ENCODE data around the gene XRCC2.

DNA sequence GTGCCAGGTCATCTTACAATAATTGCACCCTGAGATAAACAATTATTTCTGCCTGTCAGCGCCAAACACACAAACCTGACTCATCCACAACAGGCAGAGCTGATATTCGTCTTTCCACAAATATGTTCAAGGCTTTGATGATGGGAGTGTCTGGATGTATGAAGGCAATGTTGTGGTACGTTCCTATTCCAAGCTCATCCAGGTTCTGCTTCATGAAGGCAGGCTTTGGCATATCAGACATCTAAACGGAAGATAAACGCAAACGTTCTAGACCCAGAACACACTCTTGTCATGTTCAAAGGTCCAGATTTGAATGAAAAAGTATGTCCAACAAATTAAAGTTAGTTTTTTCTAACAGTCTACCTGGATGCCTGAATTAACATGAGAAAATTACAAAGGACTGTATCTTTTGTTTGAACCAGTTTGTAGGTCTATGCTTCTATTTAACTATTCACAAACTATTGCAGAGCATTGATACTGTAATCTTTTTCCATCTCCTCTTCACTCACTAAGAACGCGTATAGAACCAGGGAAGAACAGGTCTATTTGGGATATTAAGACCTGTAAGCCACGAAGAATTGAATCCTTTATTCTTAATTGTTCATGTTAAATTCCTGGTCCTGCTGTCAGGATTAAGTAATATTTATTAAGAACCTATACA, 46.1 kb upstream of the RHEB start:
- PRO-cap, 4 experiments = no peak in any of the 4 experiments
- RAMPAGE, long total RNA, 4 experiments = no peak in any of the 4 experiments

- PRO-cap, 4 experiments = no peak in any of the 4 experiments
- RAMPAGE, long total RNA, 4 experiments = no peak in any of the 4 experiments
Observed at GRCh38 chr7:151665363-151665968, 145.8 kb upstream of the RHEB start.

DNA sequence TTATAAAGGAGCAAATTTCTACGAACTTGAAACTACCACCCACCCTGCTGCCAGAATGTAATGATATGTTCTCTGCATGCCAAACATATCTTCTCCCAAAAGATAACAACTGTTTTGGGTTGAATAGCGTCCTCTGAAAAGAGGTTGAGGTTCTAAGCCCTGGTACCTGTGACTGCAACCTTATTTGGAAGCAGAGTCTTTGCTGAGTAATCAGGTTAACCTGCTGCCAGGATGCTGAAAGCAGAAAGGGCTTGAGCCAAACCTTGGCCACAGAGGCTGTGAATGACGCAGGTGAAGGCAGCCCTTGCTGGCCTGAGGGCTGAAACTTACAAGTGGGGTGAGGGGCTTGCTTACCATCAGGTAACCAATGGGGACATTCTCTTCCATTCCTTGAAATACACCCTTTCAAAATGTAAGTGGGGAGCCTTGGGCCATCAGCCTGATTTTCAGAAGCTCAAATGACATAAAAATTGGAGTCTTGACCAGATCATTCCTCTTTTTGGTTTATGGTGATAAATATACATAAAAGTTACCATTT, 151.9 kb upstream of the RHEB start:
- PRO-cap, 4 experiments = no peak in any of the 4 experiments
- RAMPAGE, long total RNA, 4 experiments = no peak in any of the 4 experiments

- PRO-cap, 4 experiments = no peak in any of the 4 experiments
- RAMPAGE, long total RNA, 4 experiments = no peak in any of the 4 experiments
Observed at GRCh38 chr7:151710016-151710396, 166.9 kb downstream of the PRKAG2 start.

DNA sequence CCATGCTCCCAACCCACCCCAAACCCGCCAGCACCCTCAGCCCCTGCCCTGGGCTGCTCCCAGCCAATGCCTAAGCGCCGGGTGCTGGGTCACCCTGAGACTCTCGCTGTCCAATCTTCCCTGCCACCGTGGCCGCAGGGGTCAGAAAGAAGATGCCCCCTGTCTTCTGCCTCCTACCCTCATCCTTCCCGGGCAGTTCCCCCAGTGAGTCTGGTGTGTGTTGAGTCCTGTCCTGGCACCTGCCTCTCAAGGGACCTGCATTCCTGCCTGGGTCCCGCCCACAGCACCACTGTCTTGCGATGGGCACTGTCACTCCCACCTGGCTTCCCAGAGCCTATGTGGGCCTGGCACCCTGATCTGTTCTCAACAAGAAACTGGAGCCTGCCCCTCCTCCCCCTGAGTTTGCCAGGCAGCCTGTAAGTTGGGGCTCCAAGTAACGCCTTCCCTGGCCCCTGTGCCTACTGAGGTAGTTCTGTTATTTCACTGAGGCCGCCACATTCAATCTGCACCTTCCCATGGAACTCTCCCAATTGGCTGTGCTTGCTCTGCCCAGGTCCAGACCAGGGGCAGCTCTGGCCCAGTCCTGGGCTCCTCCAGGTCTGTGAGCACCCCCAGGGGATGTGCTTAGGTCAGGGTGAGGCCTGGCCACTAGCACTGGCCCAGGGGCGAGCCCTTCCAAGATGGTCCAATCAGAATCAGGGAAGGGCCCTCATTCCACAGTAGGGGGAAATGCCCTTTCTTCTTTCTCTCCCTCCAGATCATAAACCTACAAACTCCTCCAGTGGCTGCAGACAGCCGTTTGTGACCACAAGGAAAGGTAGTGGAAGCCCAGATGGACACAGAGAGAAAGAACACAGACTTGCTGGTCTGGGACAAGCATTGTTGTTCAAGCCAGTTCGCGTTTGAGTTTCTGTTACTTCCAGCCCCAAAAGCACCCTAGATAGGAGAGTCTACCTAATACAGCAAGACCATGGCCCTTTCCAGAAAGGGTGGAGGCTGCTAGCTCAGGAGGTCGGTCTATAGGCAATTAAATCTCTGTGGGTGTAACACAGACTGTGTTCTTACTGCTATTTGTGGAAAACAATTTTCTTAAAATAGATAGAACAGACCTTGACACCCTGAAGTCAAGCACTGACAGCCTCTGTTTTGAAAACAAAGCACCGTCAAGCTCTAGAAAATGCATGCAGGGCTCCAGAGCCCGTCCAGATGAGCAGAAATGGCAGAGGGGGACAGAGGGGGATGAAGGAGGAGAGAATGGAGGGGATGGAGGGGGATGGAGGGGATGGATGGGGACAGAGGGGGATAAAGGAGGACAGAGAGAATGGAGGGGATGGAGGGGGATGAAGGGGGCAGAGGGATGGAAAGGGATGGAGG, 157.0 kb downstream of the PRKAG2 start:
- PRO-cap, 4 experiments = no peak in any of the 4 experiments
- RAMPAGE, long total RNA, 4 experiments = no peak in any of the 4 experiments

DNA sequence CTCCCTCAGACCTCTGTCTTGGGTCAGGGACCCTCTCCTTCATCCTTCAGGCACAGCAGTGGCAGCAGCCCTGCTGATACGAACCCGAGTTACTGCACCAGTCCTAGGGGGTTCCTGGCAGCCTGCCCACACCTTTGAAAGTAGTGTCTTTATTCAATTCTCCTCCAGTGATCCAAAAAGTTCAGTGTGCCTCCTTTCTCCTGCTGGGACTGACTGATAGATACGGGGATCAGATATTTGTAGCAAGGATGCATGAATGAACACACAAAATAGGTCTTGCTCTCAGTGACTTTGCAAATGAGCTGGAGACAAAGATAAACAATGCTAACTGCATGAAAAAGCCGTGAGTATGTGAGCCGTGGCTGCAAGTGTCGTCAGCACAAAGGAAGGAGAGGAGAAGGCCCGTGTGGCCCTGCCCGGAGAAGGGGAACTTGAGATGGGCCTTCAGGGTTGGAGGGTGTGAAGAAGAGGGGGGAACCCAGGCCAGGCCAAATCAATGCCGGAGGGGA, 136.5 kb downstream of the PRKAG2 start:
- PRO-cap, 4 experiments = no peak in any of the 4 experiments
- RAMPAGE, long total RNA, 4 experiments = no peak in any of the 4 experiments

DNA sequence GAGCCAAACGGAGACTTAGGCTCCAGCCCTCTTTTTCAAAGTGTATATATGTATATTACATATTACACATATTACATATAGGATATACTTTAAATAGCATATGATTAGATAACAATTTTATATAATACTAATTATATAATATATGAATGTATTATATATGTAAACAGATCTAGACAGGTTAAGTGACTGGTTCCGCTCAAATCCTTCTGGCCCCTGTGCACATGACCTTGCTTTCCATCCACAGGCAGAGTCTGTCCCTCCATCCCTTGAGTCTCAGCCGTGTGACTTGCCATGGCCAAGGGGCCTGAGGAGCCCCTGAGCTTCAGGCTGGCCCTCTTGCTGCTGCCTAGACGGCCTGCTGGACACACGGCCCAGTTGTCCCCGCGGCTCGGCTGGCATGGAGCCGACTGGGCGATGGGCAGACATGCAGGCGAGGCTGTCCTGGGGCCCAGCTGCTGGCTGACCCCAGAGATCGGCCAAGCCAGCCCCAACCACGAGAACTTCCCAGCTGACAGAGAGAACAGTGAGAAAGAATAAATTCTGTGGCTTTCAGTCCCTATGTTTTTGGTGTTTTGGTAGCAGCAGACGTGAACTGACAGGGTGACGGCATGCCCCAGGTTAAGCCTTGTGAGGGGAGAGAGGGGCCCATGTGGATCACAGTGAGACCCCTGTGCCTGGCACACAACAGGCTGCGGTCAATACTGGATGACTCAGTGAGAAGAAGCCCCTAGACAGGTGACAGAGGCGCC, 11.9 kb downstream of the PRKAG2 start:
- PRO-cap, 4 experiments = no peak in any of the 4 experiments
- RAMPAGE, long total RNA, 4 experiments = no peak in any of the 4 experiments

DNA sequence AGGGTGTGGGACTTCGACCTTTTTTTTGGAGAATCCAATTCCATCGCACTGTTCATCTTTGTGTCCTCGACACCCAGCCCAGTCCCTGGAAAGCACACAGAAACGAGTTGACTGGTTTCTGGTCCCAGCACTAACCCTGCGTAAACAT, 9.4 kb downstream of the PRKAG2 start:
- PRO-cap, 4 experiments = no peak in any of the 4 experiments
- RAMPAGE, long total RNA, 4 experiments = no peak in any of the 4 experiments

- PRO-cap, 4 experiments = peak in 4 of 4 experiments; most common plus-strand start chr7:151876745 (in 2); most common minus-strand start chr7:151876731 (in 3)
- RAMPAGE, long total RNA, 4 experiments = no peak in any of the 4 experiments
Observed at GRCh38 chr7:151876662-151876995, 286 bp downstream of the PRKAG2 start.

- PRO-cap, 4 experiments = no peak in any of the 4 experiments
- RAMPAGE, long total RNA, 4 experiments = no peak in any of the 4 experiments
Observed at GRCh38 chr7:151882591-151883096, 5.7 kb upstream of the PRKAG2 start.

GRCh38 chr7:152463520-152463892, 27.7 kb upstream of the KMT2C start:
- PRO-cap, 4 experiments = peak in 4 of 4 experiments; most common minus-strand start chr7:152463659 (in 2)
- RAMPAGE, long total RNA, 4 experiments = start-site peak on the minus strand in 1 of 4 experiments, at chr7:152463661-152463711 at its widest, 10 reads per replicate

DNA sequence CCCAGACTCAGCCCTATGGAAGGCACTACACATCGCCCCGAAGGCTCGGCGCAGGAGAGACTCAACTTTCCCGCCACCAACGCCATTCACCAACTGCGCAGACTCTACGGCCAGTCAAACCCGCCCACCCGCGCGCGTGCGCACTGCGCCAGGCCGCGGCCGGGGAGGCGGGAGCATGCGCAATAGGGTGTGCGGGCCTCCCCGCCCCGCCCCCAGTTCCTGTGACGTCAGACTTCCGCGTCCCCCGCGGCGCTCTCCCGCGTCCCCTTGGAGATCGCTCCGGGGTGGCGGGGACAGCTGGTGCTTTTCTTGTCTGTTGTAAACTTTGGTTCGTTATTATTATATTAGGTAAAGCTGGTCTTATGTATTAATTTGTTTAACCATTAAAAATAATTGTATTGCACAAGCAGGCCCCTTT, at the start of gene XRCC2:
TSS of gene XRCC2 (minus strand) at position 95 of the 418 bp plus-strand sequence.
- PRO-cap, 4 experiments = peak in 4 of 4 experiments; most common plus-strand start position 230 of the sequence (in 4); most common minus-strand start position 95 of the sequence (in 2)
- RAMPAGE, long total RNA, 4 experiments = start-site peak on the minus strand in 2 of 4 experiments, centred at positions 98 to 114 of the sequence, 22 to 25 reads per replicate

GRCh38 chr7:152759943-152760736, 588 bp downstream of the ACTR3B start:
- PRO-cap, 4 experiments = peak in 3 of 4 experiments; most common plus-strand start chr7:152760397 (in 2); most common minus-strand start chr7:152760303 (in 2)
- RAMPAGE, long total RNA, 4 experiments = no peak in any of the 4 experiments

- PRO-cap, 4 experiments = no peak in any of the 4 experiments
- RAMPAGE, long total RNA, 4 experiments = no peak in any of the 4 experiments
Observed at GRCh38 chr7:153404334-153405775, 645.3 kb downstream of the ACTR3B start.

DNA sequence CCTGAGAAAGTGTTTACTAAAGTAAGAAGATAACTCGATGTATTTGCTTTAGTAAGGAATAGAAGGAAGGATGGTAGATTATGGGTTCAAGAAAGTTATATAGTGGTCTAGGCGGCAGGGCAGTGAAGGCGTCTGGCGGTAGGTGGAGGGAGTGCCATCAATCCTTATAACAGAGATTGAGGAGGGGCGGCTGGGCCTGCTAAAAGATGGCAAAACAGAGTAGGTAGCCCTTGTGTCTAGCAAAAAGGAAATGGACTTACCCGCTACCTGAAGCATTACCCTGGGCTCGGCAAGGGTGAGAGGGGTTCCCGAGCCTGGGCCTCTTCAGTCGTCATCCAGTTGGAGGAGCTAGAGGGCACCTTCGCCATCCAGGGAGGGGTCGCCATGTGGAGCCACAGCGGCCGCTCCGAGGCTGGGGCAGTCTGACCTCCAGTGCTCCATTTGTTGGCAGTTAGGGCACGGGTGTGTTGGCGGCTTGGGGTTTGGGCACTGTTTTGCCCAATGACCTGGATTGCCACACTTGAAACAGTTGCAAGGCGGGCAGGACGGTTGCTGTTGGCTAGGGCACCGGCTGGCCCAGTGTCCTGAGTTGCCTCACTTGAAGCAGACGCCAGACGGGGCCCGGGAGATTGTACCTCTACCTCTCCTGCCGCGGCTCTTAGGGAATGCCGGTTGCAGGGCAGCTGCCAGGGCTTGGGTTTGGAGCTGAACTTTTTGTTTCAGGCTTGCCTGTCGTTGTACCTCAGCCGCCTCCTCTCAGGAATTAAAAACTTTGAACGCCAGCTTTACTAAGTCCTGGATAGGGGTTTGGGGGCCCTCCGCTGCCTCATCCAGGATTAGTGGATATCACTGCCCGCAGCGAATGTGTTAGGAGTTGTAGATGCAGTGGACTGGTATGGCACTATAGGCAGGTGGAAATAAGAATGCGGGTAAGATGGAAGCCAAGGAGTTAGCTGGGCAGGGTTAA, 640.1 kb upstream of the DPP6 start:
- PRO-cap, 4 experiments = no peak in any of the 4 experiments
- RAMPAGE, long total RNA, 4 experiments = no peak in any of the 4 experiments

GRCh38 chr7:153433262-153433639, 618.9 kb upstream of the DPP6 start:
- PRO-cap, 4 experiments = no peak in any of the 4 experiments
- RAMPAGE, long total RNA, 4 experiments = no peak in any of the 4 experiments

GRCh38 chr7:153886745-153887581, 165.2 kb upstream of the DPP6 start:
- PRO-cap, 4 experiments = peak in 2 of 4 experiments; most common plus-strand start chr7:153886805 (in 2); most common minus-strand start chr7:153887259 (in 1)
- RAMPAGE, long total RNA, 4 experiments = start-site peak on the plus strand in 1 of 4 experiments, at chr7:153887301-153887346 at its widest, 10 reads per replicate

DNA sequence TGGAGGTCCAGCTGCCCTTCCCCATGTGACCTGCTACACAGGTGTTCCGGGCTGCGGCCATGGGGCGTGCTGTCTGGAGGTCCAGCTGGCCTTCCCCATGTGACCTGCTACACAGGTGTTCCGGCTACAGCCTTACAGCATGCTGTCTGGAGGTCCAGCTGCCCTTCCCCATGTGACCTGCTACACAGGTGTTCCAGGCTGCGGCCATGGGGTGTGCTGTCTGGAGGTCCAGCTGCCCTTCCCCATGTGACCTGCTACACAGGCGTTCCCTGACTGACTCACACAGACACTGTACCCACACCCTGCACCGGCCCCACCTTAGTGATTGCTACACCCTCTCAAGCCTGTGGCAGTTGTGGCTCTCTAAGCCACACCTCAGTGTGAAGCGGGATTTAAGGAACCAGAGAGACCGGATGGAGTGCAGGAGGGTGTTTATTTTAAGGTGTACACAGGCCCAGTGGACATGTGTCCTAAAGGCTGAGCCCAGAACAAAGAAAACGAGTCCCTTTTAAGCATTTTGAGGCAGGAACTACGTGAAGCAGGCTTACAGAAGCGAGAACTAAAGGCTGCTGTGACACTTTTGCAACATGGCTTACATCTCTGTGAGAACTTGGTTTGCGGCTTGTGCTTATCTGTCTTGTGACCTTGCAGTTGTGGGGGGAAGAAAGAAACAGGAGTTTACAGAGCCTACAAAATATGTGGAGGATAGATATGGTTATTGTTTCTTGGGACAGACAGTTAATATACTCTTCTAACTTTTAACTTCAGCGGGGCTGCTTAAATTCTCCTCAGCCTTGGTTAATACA, 326.4 kb downstream of the PAXIP1 start:
- PRO-cap, 4 experiments = no peak in any of the 4 experiments
- RAMPAGE, long total RNA, 4 experiments = no peak in any of the 4 experiments

DNA sequence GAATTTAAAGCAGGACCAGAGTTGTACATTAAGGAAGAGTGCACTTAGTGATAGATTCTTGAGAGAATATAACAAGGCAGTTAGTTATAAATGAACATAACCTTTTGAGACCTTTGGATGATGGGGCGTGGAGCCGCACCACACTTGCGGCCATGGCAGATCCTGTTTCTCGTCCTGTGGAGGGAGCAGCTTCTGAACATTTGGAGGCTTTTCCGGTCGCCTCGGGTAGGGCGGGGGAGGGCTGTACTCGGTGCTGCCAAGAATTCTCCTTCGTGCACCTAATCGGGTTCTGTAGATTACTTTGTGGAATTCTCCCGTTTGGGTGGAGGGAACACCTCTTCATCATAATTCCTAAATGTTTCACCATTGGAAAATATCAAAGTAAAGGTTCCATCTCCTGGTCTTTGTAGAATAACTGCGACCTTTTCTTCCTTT, 321.5 kb downstream of the PAXIP1 start:
- PRO-cap, 4 experiments = no peak in any of the 4 experiments
- RAMPAGE, long total RNA, 4 experiments = no peak in any of the 4 experiments

DNA sequence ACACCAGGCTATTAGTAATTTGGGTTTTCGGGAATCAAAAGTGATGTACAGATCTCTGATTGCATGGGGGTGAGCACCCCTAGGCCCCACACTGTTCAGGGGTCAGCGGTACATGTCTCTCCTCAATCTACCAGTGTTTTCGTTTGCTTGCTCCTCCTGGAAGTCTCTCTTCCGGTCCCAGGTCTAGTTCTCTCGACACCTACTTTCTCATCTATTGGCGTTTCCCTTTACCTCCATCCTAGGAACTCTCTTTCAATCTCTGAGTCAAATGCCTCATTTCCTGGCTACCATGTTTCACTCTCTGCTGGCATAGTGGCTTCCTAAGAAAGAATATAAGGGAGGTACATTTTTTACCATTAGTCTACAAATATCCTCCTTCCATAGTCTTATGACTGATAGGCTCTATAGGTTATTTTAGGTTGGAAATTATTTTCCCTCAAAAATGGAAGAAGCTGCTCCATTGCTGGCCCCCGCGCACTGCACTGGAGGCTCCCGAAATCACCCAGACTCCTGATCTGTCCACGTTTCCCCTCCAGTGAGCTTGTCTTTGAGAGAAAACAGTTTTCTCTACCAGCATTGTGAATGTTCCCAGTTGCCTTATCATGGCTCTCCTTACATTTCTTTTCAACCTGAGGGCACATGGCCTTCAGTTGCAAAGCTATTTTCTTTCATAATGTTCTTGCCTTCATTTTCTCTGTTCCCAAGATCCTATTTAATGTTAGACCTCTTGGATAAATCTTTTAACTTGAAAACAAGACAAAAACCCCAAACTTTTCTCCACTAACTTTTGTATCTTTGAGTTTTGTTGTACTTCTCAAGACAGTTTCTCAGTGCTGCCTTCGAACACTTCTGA, 36.9 kb downstream of the PAXIP1 start:
- PRO-cap, 4 experiments = no peak in any of the 4 experiments
- RAMPAGE, long total RNA, 4 experiments = no peak in any of the 4 experiments